Measurements from ENCODE around the gene SFXN1.

- CAGE, long polyA plus RNA = no peak
- RRBS = no CpG with 5 or more reads among the region's 3 CpGs
Measured at GRCh38 chr5:174727656-174728034, 3.3 kb downstream of the MSX2 start.

- CAGE, long polyA plus RNA = no peak
- RRBS = no CpG with 5 or more reads among the region's 12 CpGs
Measured at GRCh38 chr5:175114712-175115362, 329.1 kb downstream of the DRD1 start.

DNA sequence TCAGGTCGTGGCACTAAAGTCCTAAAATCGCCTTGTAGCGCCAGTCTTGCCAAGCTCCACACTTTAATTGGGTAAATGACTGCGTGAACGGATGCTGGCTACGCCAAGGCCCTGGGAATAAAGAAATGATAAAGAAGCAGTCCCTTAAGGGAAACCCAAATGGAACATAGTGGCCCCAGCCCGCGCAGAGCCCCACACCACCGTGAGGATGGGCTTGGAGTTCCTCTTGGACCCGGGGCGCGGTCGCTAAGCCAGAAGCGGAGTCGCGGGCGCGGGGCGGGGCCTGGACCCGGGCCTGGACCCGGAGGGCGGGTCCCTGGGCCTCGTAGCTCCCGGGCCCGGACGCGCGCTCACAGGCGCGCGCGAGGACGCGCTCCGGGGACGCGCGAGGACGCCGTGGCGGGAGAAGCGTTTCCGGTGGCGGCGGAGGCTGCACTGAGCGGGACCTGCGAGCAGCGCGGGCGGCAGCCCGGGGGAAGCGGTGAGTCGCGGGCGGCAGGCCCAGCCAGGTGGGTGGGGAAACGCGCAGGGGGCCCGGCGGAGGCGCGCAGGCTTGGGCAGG lies at the start of gene SFXN1:
SFXN1 (plus strand) TSS at position 402 of the 562 bp plus-strand sequence.
- CAGE, long polyA plus RNA = start-site peak on the plus strand centred at position 416 of the sequence, 79 bp wide, 801 and 981 reads in 2 replicates
- RRBS = 1% methylated on average over 46 of the region's 61 CpGs

GRCh38 chr5:175572863-175573470 lies 84.9 kb upstream of the HRH2 start:
- CAGE, long polyA plus RNA = no peak
- RRBS = no CpG with 5 or more reads among the region's 7 CpGs

DNA sequence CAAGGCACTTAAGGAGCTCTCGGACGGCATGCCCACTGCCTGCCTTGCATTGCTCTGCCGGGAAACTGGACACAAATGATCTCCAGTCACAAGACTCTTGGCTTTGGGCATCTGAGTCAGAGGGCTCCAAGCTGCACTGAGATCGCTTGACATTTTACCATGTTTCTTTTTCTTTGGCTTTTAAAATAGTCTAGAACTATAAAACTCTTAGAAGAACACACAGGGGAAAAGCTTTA lies 43.6 kb upstream of the HRH2 start:
- CAGE, long polyA plus RNA = no peak
- RRBS = no CpG with 5 or more reads among the region's 4 CpGs

DNA sequence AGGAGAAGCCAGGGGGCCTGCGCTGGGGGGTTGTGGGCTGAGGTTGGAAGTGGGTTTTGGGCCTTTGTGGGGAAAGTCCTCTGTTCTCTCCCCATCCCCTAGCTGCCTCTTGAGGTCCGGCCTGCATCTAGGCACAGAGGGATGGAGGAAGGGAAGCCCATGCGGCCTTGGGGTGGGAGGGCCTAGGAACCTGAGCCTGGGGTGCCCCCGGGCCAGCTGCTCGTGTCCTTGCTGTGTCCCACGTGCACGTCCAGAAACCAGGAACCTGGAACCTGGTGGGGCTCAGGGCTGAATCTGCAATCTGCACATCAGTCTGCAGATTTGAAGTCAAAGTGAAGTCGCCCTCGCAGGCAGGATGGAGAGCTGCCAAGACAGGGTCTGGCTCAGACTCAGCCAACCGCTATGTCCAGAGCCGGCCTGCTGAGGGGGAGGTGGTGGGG lies 103.8 kb upstream of the SIMC1 start:
- CAGE, long polyA plus RNA = no peak
- RRBS = 7% methylated on average over 2 of the region's 11 CpGs

- CAGE, long polyA plus RNA = no peak
- RRBS = no CpG with 5 or more reads among the region's 29 CpGs
Measured at GRCh38 chr5:176366203-176366628, 929 bp downstream of the ARL10 start.

DNA sequence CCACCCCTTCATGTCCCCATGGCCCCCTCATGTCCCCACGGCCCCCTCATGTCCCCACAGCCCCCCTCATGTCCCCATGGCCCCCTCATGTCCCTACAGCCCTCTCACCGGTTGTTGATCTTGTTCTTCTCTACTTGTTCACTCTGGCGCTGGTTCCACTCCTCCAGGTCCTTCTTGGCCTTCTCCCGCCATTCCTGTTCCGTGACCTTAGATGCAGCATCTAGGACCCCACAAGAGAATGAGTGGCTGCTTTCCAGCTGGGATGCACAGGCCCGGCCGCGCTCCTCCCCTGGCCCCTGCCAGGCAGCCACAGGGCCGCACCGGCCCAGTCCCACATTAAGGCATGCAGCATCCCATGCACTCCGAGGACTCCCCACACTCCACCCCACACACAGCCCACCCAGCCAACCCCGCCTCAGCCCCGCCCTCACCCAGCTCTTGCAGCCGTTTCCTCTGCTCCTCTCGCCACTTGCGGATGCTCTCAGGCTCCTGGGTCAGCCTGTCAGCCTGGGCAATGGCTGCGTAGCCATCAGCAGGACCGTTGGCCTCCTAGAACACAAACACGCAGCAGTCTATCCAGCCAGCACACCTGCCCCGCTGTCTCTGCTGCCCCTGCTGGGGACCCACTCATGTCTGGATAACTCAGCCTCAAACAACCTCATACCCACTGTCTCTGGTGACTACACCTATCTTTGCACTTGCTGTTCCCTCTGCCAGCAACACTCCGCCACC lies 9.1 kb downstream of the HIGD2A start:
- CAGE, long polyA plus RNA = no peak
- RRBS = no CpG with 5 or more reads among the region's 21 CpGs

GRCh38 chr5:176448078-176448277 lies 207 bp upstream of the FAF2 start:
- CAGE, long polyA plus RNA = no peak
- RRBS = 5% methylated on average over 5 of the region's 18 CpGs

DNA sequence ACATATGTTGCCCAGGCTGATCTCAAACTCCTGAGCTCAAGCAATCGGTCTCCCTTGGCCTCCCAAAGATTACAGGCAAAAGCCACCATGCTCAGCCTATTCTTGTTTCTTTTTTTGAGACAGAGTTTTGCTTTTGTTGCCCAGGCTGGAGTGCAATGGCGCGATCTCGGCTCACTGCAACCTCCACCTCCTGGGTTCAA lies 13.5 kb downstream of the RNF44 start:
- CAGE, long polyA plus RNA = no peak
- RRBS = no CpG with 5 or more reads among the region's 4 CpGs

DNA sequence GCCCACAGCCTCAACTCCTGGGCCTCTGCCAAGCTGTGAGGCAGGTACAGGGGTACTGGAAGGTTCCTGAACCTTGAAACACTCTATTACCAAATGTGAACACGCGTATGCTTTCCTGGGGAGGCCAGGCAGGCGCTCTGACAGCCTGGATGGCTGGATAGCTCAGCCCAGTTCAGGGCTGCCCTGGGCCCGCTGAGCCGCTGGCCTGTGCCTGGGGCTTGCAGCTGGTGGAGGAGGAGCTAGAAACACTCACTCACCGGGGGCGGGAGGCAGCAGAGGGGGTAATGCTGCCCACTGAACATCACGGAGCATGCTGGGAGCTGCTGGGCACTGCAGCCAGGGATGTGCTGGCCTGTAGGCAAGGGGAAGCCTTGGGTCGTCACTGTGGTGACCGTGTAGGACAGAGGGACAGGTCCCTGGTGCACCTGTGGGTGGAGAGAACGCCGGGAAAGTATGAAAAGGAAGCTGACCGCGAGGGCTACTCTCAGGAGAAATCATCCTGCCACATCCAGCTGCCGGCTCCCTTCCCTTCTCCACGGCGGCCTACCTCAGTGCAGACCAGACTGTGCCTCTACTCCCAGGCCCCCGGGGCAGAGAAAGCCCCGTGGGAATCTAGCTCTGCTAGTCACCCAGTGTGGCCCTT lies 5.9 kb downstream of the RNF44 start:
- CAGE, long polyA plus RNA = no peak
- RRBS = 71% methylated on average over 6 of the region's 19 CpGs

GRCh38 chr5:176542903-176543758 lies 5.9 kb upstream of the RNF44 start:
- CAGE, long polyA plus RNA = no peak
- RRBS = 2% methylated on average over 43 of the region's 118 CpGs

DNA sequence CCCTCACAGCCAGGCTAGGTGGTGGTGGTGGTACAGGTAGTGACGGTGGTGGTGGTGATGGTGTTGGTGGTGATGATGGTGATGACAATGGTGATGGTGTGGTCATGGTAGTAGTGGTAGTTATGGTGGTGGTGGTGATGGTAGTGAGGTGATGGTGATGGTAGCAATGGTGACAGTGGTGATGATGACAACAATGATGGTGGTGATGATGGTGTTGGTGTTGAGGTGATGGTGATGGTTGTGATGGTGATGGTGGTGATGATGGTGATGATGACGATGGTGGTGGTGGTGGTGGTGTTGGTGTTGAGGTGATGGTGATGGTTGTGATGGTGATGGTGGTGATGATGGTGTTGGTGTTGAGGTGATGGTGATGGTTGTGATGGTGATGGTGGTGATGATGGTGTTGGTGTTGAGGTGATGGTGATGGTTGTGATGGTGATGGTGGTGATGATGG lies 18.4 kb downstream of the GPRIN1 start:
- CAGE, long polyA plus RNA = no peak
- RRBS = no CpG with 5 or more reads among the region's 2 CpGs

- CAGE, long polyA plus RNA = no peak
- RRBS = no CpG with 5 or more reads among the region's 7 CpGs
Measured at GRCh38 chr5:176687790-176688214, 40.5 kb downstream of the TSPAN17 start.

GRCh38 chr5:176742664-176743972 lies 67.2 kb upstream of the UNC5A start:
- CAGE, long polyA plus RNA = no peak
- RRBS = 4% methylated on average over 19 of the region's 62 CpGs

DNA sequence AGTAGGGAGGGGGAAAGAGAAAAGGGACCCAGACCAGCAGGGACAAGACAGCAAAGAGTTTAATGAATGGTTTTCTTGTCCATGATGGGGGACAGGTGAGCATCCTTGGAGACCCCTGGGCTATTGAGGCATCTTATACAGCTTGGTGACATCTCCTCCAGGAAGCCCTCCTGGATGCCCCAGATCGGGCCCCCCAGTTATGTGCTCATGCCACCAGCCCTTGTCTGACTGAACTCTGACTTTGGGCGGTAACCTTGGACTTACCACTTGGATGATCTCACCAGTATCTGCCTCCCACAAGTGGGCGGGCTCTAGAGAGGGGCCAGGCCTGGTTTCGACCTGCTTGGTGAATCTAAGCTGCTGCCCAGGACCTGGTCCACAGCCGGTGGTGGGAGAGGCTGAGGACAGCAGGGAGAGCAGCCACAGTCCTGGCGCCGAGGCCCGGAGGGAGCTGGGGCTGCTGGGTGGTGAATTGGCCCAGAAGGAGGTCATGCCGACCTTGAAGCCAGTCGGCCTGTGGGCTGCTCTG lies 36.1 kb downstream of the UNC5A start:
- CAGE, long polyA plus RNA = no peak
- RRBS = 38% methylated on average over 4 of the region's 10 CpGs

DNA sequence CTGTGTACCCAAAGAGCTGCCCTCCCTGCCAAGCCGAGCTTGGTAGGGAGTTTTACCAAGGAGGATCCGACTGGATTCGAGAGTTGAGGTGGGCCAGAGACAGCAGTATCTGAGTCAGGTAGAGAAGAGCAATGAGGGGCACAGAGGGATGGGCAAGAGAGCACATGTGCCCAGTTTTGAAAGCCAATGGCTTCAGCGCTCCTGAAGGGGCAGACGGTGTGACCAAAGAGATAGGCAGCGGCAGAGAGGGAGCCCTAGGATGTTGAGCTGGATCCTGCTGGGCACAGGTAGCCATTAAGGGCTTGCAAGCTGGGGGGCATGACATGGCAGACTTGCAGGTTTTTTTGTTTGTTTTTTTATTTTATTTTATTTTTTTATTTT lies 956 bp downstream of the FGFR4 start:
- CAGE, long polyA plus RNA = no peak
- RRBS = no CpG with 5 or more reads among the region's 6 CpGs

- CAGE, long polyA plus RNA = no peak
- RRBS = no CpG with 5 or more reads among the region's 8 CpGs
Measured at GRCh38 chr5:177210013-177210738, 76.6 kb downstream of the NSD1 start.

GRCh38 chr5:177319518-177320104 lies 7.9 kb upstream of the MXD3 start:
- CAGE, long polyA plus RNA = no peak
- RRBS = no CpG with 5 or more reads among the region's 4 CpGs

- CAGE, long polyA plus RNA = start-site peak on the plus strand at chr5:177366706-177366950, 22 and 14 reads in 2 replicates; start-site peak on the plus strand at chr5:177367320-177367345, 40 and 23 reads in 2 replicates
- RRBS = 11% methylated on average over 23 of the region's 78 CpGs
Measured at GRCh38 chr5:177366473-177367805, 9.2 kb downstream of the RGS14 start.

Data from AG04450 (cell line).